Skin of body (tissue), 2 donors: ENCODE measurements around a stretch of chr18.

- RAMPAGE, long total RNA: no peak
Observed at GRCh38 chr18:79942960-79943786, 8.3 kb downstream of the SLC66A2 start.

DNA sequence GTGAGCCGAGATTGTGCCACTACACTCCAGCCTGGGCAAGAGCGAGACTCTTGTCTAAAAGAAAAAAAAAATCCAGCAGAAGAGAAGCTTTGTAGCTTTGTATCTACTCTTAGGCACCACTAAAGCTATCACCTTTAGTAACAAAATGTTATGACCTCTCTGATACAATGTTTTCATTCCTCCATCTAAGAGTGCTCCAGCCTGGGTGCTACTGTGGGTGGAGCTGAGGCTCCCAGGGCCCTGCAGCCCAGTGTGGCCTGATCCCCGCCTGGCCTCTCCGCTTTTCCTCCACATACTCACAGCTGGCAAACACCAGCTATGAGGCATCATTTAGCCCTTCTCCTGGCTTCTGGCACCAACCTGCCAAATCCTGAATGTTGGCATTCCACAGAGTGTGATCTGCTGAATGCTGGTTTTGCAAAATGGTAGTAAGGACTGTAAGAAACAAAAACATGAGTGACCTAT, 4.5 kb downstream of the SLC66A2 start:
- RAMPAGE, long total RNA: no peak